HT-29 (cell line): ENCODE results near the gene PRDX3.

GRCh38 chr10:116767228-116767517, 24.8 kb upstream of the HSPA12A start:
- RAMPAGE, long total RNA, result no peak

GRCh38 chr10:116889062-116889602, 39.8 kb downstream of the ENO4 start:
- RAMPAGE, long total RNA, result no peak

DNA sequence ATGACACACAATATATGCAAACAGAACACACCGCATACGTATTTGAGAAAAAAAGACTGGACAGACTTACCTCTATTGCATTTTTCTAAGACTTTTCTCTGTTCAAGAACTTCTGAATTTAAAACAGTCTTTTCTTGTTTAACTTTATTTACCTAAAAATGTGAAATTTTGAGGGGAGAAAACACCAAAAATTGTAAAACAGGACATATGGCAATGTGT, 56.2 kb downstream of the SHTN1 start:
- RAMPAGE, long total RNA, result no peak

- RAMPAGE, long total RNA, result no peak
Measured at GRCh38 chr10:117167718-117167958, 29.6 kb upstream of the VAX1 start.

GRCh38 chr10:117537369-117538002, 5.1 kb upstream of the EMX2 start:
- RAMPAGE, long total RNA, result no peak

DNA sequence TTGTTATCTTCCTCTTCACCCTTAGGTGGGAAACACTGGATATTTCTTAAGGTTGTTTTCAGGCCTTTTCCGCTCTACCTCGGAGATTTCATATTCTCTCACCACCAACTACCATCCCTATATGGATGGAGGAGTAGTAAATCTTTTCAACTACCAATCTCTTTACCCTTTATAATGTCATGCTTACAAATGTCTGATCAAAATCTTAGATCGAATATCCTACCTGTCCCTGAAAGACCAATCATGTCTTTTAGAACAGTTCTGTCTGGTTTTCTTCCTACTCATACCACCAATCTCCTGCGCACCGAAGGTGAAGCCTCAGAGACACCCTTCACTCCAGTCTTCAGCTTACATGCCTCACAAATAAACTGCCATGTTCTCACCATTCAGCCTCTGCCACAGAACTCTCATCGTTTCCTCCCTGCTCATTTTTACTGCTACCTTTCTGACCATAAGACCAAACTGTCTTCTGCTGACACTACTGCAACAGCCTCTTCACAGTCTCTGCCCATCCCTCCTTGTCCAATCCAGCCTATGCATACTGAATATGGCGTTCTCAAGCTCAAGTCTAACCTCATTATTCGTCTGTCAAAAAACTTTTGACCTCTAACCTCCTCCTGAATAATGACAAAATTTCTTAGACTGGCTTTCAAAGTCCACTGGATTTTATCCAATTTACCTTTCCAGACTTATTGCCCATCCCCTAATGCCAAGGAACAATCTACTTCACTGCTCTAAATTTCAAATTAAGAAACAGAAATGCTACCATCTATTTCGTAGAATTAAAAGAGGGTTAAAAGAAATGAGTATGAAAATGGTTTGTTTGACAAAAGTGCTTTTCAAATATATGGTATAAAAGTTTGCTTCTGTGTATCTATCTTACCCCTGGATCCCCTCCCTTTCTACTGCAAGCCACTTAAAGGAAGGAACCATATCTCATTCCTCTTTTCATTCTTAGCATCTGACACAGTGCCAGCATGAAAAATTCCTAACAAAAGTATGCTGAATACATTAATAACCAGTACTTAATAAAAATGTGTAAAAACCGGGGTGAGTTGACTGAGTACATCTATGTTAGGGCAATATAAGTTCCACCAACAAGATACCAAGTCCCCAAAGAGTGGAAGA, 24.6 kb downstream of the RAB11FIP2 start:
- RAMPAGE, long total RNA, result no peak

DNA sequence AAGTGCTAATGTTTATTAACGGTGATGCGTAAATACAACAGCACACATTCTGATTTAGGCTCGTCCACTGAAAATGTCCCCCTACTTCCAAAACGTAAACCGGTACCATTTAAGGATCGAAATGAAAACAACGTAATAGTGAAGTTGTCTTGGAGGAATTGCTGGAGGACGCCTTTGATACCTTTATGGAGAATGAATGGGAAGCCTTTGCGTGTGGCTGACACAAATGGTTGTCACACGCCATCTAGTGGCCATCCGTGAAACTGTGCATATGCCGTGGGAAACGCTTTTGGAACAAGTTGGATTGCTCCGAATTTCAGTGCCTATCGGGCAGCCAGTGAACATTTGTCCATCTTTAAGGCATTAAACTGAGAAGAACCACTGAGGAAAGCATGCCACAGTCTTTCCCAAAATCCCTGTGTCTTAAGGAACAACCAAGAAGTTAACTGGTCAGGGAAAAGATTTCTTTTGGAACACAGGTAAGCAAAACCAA, 100.9 kb downstream of the FAM204A start:
- RAMPAGE, long total RNA, result no peak

GRCh38 chr10:118659356-118659802, 63.9 kb upstream of the PRLHR start:
- RAMPAGE, long total RNA, result no peak

DNA sequence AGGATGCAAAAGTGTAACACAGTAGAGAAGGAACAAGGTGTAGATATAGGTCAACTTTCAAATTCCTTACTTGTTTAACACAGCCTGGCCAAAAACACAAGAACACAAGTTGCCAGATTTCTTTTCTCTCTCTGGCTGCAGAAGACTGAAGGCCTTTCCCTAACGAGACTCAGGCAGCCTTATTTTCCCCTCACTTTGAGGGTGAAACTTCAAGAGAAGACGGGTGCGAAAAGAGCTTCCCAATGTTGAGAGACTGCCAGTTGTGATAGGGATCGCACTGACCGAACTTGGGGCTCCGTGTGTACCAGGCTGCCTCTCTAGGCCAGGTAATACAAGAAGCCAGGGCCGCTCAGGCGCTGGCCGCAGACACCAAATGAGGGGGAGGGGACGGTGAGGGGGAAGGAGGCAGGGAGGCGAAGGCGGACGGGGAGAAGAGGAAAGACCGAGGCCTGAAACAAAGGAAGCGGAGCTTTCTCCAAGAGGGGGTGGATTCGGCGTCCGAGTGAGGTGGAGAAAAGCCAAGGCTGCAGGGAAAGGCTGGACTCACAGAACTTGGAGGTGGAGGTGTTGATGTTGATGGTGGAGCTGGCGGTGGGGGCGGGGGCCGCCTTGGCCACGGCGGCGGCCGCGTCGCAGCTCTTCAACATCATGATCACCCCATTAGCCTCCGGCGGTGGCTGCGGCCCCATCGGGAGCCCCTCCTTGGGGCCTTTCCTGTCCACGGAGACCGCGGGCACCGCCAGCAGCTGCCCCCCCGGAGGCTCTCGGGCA, 736 bp downstream of the CACUL1 start:
- RAMPAGE, long total RNA, result no peak

DNA sequence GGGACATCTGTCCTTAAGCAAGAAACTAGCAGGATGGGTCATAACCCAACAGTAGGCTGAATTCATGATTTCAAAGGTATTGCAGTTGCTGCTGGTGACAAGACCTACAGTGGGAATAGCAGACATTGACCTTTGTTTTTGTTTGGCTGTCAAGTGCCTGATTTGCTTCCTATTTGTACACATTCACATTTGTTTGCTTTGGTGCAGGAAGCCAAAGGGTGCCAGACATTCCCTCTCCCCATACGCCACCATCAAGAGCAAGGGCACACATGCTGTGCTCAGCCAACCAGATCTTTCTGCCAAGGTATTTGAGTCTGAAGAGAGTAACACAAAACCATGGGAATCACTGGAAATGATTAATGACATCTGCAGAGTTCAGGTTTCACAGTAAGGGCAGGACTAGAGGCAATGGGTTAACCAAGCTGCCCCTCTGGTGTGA, 8.8 kb upstream of the CACUL1 start:
- RAMPAGE, long total RNA, result no peak

GRCh38 chr10:118832054-118832714, 77.4 kb upstream of the CACUL1 start:
- RAMPAGE, long total RNA, result no peak

DNA sequence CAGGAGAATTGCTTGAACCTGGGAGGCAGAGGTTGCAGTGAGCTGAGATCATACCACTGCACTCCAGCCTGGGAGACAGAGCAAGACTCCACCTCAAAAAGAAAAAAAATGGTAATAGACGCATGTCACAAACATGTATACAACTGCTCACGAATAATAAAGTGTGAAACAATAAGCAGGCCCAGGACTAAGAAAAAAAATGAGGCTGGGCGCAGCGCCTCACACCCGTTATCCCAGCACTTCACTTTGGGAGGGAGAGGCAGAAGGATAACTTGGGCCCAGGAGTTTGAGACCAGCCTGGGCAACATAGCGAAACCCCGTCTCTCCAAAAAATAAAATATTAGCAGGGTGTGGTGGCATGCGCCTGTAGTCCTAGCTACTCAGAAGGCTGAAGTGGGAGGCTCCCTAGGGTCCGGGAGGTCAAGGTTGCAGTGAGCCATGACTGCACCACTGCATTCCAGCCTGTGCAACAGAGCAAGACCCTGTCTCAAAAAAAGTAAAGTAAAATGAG, 11.6 kb downstream of the NANOS1 start:
- RAMPAGE, long total RNA, result no peak

DNA sequence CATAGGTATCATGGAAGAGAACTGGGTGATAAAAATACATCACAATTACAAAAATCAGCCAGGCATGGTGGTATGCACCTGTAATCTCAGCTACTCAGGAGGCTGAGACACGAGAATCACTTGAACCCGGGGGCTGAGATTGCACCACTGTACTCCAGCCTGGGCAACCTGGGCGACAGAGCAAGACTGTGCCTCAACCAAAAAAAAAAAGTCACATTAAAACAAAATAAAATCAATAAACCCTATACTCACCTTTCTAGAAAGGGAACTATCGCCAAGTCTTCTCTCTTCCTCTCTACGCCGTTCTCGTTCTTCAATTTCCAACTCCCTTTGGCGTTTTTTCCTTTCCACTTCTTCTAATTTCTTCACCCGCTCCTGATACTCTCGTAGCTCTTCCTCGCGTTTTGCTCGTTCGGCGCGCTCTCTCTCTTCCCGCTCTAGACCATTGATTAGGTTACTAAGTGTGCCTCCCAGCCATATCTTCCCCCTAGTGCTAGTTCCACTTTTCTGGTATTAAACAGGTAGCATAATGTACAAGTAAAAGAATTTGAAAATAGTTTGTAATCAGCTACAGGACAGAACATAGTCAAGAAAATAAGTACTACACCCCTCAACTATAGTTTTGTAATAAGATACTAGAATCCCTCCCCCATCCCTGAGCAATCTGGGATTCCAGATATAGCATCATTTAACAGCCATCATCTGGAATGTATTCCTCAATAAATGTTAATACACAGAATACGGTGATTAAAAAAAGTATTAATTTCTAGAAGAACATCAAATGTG, 20.2 kb downstream of the NANOS1 start:
- RAMPAGE, long total RNA, result no peak

DNA sequence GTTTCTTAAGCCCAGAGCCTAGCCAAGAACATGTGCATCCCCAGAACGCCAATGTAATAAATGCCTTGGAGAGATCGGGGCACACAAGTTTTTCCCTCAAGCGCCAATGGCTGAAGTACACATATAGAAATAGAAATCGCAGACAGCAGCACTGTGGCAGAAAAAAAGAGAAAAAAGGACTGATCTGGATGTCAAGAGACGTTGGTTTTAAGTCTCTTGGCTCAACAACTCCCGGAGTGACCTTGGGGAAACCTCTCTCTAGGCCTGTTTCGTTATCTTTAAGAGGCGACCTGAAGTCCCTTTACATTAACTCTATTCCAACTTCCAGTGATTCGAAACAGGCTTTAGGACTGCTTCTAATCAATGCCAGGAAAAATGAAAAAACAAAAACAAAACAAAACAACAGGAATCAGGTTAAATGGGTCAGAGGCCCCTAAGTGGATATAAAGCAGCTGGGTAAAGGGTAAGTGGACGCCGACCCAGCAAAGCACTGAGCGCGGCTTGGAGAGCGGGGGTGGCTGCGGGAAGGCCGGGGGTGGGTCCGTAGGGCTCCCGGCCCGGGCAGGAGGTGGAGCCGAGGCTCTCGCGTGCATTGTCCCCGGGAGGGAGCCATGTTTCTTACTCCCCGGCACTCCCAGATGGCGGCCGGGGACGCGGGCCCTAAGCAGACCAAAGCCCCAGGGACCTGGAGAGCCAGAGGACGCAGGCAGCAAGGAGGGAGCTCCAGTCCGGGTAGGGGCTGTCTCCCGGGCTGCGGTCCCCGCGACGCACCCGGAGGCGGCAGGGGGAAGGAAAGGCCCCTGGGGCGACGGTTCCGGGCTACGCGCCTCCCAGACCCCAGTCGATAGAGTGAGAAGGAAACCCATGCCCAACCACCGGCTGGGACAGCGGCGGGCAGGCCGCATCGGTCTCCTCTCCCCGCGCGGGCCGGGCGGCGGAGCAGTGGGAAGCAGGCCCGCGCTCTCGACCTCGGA, 721 bp downstream of the EIF3A start:
- RAMPAGE, long total RNA, result no peak

- RAMPAGE, long total RNA, result start-site peak on the minus strand at chr10:119178797-119178821, 650 and 779 reads in 2 replicates
Measured at GRCh38 chr10:119178325-119179301, at the start of gene PRDX3. PRDX3 (minus strand) TSS chr10:119178812.

- RAMPAGE, long total RNA, result no peak
Measured at GRCh38 chr10:119233213-119234395, 26.2 kb downstream of the GRK5 start.

- RAMPAGE, long total RNA, result no peak
Measured at GRCh38 chr10:119250630-119251626, 43.6 kb downstream of the GRK5 start.

DNA sequence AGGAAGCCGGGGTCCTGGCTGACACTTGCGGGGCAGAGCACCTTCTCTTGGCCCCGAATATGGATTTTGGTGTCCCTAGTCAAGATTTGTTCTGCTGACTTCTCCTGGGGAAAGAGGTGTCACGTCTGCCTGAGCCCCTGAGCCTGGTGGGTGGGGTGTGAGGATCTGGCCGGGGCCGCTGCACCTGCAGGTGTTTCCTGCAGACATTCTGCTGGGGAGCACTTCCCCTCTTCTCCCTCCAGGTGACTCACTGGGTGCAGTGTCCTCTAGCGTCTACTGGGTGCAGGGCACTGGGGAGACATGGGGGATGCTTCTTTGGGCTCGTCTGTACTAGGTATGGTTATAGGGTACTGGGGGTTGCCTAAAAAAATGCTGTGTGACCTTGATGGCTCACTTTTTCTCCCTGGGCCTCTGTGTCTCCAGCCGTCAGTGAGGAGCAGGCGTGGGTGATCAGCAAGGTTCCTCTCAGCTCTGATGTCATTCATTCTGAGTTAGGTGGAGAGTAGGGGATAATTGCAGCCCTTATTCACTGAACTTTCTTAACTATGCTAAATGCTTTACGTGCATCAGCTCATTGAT, 99.3 kb downstream of the GRK5 start:
- RAMPAGE, long total RNA, result no peak

DNA sequence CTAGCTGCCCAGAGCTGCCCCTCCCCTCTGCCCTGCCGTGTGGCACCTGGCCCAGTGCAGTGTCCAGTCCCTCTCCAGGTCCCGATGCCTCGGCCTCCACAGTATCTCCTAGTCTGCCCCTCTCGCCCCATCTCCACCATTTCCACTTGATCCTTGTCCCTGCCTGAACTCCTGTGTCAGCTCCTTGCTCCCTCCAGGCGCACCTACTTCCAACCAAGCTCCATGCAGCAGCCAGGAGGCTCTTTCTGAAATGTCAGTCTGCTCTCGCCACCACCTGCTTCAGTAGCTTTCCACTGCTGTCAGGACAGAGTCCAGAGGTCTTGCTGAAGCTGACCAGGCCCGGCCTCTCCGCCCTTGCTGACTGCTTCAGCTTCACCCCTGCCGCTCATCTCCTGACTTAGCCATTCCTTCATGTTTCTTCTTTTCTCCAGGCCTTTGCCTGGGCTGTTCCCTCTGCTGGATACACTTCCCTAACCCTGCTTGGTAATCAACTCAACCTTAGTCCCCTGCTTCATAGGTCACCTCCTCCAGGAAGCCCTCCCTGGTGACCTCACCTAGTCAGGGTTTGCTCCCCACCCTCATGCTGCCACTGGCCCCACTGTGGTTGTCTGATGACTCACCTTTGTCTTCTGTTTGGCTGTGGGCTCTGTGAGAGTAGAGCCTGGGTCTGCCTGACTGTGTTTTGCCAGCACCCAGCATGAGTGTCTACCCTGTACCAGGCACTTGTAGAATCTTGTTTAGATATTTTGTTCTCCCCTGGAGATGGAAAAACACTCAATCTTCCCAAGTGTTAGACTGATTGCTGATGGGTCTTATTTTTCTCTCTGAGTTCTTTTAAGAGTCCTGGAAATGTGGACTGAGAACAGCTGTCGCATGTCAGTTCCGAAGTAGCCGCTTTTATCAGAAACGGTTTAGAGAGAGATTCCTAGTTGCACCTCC, 133.9 kb downstream of the GRK5 start:
- RAMPAGE, long total RNA, result no peak

- RAMPAGE, long total RNA, result no peak
Measured at GRCh38 chr10:119348674-119349402, 141.5 kb downstream of the GRK5 start.